Ileum (tissue), 1 donor: ENCODE measurements around a stretch of chr18.

DNA sequence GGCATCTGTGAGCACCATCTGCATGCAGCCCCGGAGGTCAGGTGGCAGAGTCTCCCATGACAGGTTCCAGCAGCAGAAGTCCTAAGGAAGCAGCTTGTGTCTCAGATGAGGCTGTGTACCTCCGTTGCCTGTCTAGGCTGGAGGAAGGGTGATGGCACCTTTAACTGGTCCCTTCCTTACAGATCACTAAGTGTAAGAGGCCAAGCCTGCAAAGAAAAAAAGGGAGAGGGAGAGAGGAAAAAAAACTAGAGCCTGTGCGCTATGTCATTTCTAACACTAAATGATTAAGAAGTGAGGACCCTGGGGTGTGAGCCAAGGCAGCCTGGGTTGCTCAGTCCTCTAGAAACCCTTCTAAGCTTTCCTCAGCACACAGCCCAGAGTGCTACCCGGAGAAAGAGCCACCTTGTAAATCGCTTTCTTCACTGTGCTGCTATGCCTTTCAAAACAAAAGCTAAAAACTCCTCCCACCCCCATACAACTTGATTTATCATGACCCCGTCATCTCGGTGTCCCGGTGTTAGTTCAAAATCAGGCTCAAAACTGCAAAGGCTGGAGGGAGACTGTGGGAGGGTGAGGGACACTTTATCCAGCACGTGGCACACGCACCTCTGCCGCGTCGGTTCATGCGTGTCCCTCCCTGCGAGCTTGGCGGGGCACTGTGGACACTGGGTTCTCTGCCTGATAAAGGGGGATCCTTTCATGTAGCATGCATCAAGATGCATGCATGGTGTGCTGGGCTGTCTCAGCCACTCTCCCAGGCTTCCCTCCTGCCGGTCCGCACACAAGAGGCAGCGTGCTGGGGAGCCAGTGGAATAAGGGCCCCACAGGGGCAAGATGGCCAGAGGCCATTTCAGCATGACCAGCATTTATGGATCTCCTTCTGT, 170.6 kb downstream of the SMAD7 start:
- PRO-cap, result no peak

- PRO-cap, result no peak
These were observed 168.4 kb downstream of the SMAD7 start for GRCh38 chr18:48782041-48783177.

GRCh38 chr18:48868762-48869498, 81.8 kb downstream of the SMAD7 start:
- PRO-cap, result no peak

- PRO-cap, result no peak
These were observed 33.0 kb downstream of the SMAD7 start for GRCh38 chr18:48917458-48918410.

DNA sequence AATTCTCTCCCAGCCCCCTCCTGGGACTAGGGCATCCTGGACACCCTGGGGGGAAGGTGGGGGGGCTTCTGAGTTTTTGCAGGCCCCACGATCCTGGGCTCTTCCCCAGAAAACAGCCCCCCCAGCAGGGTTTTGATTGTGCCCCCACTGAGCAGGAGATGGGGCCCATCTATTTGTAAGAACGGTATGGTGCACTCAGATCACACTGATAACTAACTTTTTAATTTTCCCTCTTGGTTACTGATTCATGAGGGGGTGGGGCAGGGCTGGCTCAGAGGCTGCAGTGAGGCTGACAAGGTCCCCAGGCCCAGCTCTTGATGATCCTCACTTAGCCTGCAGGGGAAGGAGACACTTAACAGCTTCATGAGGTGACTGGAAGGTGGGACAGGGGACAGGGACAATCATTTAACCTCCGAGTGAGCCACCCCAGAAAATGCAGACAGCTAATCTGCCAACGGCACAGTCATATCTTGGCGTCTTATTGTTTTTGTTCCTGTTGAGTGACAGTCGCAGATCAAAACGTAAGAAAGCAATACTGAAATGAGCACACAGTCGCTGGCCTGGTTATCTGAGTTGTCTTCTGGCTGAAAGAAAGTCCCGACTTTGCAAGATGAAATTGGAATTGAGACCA, 18.8 kb downstream of the SMAD7 start:
- PRO-cap, result no peak

DNA sequence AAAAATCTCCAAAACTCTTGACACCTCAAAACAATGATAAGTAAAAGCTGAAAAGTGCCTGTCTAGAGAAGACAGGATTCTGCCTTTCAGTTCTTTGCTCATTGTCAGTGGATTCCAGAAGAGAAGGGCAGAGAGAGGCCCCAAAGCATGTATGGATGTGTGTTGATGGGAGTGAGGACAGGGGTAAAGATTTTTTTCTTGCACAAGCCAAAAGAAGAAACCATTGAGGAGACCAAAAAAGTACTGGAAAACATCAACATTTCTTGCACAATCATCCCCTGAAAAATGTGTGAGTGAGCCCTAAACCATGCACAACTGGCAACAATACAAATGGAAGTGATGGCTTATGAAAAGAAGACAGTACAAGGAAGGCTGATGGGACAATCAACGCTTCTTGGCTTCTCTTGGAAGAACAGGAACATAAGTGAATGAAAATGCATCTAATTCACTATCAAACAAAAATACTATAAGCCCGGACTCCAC, 5.6 kb upstream of the SMAD7 start:
- PRO-cap, result no peak

GRCh38 chr18:48996870-48997487, 46.2 kb upstream of the SMAD7 start:
- PRO-cap, result bidirectional peak, plus-strand start at chr18:48997354, minus-strand start at chr18:48997185

- PRO-cap, result no peak
These were observed 80.9 kb upstream of the SMAD7 start for GRCh38 chr18:49031458-49032194.

- PRO-cap, result no peak
These were observed 143.4 kb upstream of the SMAD7 start for GRCh38 chr18:49093996-49094687.

- PRO-cap, result no peak
These were observed 190.4 kb upstream of the SMAD7 start for GRCh38 chr18:49140992-49141641.

GRCh38 chr18:49499010-49499636, 6.9 kb upstream of the RPL17 start:
- PRO-cap, result no peak

- PRO-cap, result no peak
These were observed 3.7 kb downstream of the LIPG start for GRCh38 chr18:49565499-49566016.

GRCh38 chr18:49650291-49650995, 88.6 kb downstream of the LIPG start:
- PRO-cap, result no peak

GRCh38 chr18:49788350-49789133, 24.8 kb downstream of the ACAA2 start:
- PRO-cap, result no peak

GRCh38 chr18:49810950-49811989, 2.1 kb downstream of the ACAA2 start:
- PRO-cap, result no peak

DNA sequence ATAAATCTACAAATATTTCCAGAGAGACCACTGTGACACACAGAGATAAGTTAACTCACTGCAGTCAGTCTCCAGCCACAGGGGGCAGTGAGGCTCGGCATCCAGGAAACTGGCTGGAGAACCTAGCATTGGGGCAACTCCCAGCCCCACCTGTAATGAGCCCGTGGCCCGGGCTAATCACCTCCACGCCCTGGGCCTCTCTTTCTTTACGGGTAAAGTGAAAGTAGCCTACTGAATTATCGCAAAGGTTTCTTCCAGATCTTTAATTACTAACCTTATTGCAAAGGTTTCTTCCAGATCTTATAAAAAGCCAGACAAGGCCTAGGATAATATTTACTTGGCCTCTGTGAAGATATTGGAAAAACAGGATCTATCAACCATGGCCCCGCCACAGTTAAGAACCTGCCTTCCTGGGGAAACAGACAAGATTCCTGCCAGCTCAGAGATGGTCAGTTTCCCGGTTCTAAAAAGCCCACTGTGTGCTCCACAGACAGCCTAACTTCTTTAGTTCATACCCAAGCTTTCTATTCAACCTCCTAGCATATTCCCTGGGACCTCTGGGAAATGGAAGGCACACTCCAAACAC, 45.8 kb upstream of the ACAA2 start:
- PRO-cap, result no peak

GRCh38 chr18:49875560-49876210, 62.4 kb upstream of the ACAA2 start:
- PRO-cap, result no peak

DNA sequence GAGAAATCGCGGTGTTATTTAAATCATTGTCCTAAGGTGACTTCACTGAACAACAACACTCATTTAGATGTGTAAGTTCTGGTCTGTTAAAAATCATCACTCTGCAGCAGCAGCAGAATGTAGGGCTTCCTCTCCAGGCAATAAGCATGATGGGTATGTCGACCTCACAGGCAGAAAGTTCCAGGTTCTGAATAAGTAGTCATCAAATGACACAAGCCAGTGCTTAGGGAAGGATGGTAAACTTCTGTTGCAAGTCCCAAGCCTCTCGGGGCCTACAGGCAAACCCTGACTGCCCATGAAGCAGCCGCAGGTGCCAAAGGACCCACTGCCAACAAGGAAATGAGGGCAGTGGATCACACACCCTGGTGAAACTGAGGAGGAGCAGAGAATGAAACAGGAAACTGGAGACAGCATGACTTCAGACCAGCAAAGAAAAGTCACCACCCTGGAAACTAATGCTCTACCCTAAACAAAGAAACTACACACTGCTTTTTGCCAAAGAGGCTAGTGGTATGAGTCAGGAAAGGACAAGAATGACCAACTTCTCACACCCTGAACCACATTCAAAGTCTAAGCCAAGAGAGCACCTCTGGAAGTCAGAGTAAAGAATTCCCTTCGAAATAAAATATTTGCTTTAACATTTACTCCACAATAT, 97.3 kb downstream of the MYO5B start:
- PRO-cap, result no peak

- PRO-cap, result no peak
These were observed 84.8 kb downstream of the MYO5B start for GRCh38 chr18:50109945-50110690.

DNA sequence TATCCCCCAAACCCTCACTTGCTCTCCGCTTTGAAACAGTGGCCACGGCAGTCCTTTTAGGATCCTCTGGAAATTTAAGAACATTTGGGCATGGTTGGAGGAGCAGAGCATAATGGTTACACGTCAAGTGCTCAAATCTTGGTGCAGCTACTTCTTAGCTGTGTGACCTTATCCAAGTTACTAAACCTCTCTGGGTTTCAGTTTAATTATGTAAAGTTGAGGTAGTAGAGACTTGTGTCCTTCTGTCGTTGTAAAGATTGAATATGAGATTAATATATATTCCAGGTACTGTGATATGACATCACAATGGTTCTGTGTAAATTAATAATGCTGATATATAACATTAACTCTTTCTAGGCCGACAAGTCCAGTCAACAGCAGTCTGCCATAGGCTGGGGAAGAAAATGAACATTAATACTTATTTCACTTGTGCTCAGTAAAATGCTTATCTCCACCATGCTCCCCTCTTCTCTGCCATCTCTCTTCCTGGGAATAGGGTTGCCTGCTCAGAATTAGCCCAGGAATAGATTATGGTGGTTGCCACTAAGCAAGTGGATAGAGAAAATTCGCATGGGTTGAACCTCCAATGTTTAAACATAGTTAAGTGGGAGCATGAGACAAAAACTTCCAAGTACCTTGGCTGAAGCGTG, 62.7 kb downstream of the MYO5B start:
- PRO-cap, result no peak